ENCODE results near the gene C17orf97.

- PRO-cap = no peak
Observed at GRCh38 chr17:266046-266560, 84.7 kb upstream of the DOC2B start.

DNA sequence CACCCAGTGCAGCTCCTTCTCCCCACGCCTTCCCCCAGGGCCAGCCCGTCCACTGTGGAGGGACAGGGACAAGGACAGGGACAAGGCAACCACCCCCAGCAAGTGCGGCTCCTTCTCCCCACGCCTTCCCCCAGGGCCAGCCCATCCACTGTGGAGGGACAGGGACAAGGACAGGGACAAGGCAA lies 18.1 kb downstream of the RPH3AL start:
- PRO-cap = no peak

DNA sequence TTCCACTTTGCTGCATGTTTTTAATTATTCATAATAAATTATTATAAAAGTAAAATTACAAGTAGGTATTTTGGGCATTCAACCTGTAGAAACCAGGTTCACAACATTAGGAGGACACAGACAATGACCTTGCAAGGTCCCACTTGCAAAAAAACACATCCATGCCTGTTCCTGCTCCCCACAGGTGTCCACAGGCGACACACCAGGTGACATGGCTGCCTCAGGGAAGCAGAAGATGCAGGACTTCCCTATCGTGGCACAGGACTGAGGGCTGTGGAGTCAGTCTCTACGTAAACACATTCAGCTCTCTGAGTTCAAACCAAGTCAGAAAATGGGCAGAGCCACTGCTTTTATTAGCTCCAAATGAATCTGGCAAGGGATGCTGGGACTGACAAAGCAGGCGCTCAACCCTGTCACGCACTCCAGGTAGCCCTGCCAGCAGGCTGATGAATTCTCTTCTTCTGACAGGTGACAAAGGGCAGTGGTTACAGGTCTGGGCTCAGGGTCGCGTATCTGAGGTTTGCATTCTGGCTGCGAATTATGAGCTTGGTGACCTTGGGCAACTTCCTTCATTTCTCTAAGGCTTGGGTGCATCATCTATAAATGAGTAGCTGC lies 9.5 kb downstream of the RPH3AL start:
- PRO-cap = no peak

DNA sequence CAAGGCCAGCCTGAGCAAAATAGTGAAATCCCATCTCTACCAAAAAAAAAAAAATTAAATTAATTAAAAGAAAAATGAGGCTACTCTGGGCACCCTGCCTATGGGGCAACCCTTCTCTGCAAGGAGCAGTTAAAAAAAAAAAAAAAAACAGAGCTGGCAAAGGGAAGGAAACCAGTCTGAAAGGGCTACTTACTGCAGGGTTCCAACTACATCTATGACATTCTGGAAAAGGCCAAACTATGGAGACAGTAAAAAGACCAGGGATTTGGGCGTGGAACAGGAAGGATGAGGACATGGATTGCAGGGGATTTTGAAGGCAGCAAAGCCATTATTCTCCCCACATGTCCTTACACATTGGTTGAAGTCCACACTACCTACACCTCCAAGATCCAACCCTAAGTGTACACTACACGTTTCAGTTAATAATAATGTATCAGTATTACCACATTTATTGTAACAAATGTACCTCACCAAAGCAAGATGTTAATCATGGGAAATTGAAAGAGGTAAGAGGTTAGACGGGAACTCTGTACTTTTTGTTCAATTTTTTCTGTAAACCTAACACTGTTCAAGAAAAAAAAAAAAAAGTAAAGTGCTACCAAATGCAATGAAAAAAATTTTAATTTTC lies 4.5 kb downstream of the RPH3AL start:
- PRO-cap = no peak

DNA sequence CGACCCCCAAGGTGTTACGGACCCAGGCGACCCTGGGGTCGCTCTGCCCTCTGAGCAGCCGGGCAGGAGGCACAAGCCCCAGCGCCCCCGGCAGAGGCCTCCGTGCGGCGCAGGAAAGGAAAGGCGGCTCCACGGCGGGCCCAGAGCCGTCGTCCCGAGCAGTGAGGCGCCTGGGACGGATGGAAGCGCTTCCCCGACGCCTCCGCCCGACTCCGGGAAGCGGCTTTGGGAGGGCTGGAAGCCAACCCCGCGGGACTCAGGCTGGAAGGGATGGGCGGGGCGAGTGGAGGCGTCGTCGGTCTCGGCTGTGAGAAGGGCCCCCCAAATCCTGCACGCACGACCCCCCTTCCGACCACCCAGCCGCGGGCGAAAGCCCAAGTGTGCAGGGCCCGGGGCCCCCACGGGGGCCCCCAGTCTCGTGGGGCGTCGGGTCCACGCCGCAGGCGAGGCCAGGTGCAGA lies 24.8 kb upstream of the C17orf97 start:
- PRO-cap = unidirectional peak, plus-strand start at position 142 of the sequence; bidirectional peak, plus-strand start outside the sequence, minus-strand start at position 227 of the sequence

- PRO-cap = bidirectional peak, plus-strand start at chr17:410393, minus-strand start at chr17:409991; unidirectional peak, plus-strand start at chr17:410460
Observed at GRCh38 chr17:409705-410835, at the start of gene C17orf97. TSS of gene C17orf97 (plus strand) at chr17:410325.

DNA sequence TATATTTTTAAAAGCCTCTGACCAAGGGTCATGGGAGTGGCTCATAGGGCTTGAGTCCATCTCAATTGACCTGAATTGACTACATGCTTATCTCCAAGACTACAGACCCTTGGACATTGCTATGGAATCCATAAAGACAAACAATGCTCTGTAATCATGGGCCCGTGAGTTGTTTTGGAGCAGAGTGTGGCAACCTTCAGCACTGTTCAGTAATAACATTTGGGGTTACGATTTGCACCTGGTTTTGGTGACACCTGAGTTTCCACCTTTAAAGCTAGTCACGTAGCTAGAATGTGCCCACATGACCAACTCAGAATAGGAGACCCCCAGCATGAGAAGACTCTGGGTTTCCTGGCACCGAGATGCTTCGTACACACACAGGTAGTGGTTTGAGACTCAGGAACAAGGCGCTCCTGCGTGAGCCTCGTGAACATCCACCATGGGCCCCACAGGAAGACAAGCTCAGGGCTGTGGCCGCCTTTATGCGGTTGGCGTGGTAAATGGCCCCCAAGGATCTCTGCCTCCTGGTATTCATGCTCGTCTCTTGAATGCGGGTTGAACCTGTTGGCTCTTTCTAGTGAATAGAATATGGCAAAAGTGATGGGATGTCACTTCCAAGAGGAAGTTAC lies 9.1 kb downstream of the C17orf97 start:
- PRO-cap = no peak

GRCh38 chr17:489113-489721 lies 79.1 kb downstream of the C17orf97 start:
- PRO-cap = no peak

GRCh38 chr17:601692-602375 lies 112.8 kb downstream of the VPS53 start:
- PRO-cap = no peak

DNA sequence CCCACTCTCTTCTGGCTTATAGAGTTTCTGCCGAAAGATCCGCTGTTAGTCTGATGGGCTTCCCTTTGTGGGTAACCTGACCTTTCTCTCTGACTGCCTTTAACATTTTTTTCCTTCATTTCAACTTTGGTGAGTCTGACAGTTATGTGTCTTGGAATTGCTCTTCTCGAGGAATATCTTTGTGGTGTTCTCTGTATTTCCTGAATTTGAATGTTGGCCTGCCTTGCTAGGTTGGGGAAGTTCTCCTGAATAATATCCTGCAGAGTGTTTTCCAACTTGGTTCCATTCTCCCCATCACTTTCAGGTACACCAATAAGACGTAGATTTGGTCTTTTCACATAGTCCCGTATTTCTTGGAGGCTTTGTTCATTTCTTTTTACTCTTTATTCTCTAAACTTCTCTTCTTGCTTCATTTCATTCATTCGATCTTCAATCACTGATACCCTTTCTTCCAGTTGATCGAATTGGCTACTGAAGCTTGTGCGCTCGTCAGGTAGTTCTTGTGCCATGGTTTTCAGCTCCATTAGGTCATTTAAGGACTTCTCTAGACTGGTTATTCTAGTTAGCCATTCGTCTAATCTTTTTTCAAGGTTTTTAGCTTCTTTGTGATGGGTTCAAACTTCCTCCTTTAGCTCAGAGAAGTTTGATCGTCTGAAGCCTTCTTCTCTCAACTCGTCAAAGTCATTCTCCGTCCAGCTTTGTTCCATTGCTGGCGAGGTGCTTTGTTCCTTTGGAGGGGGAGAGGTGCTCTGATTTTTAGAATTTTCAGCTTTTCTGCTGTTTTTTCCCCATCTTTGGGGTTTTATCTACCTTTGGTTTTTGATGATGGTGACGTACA lies 75.7 kb downstream of the VPS53 start:
- PRO-cap = no peak

DNA sequence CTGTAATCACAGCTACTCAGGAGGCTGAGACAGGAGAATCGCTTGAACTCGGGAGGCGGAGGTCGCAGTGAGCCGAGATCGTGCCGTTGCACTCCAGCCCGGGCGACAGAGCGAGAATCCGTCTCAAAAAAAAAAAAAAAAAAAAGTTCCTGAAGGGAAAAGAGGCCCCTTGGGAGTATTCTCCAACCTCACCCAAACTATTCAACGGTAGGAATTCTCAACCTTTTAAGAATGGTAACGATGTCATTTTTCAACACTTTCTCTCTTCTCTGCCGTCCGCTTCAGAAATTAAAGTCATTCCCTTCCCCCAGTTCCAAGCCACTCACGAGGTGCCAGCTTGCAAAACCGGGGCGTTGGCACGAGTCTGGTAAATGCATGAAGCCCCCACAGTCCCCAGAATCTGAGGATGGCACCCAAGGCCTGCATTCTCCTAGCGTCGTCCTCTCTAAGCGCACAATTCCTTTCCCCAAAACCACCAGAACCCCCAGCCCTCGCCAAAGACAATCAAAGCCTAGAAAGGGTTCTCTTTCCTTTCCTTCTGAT lies 648 bp downstream of the VPS53 start:
- PRO-cap = no peak

- PRO-cap = no peak
Observed at GRCh38 chr17:879473-880073, 97.4 kb downstream of the MRM3 start.

- PRO-cap = no peak
Observed at GRCh38 chr17:890880-891523, 88.6 kb downstream of the NXN start.

DNA sequence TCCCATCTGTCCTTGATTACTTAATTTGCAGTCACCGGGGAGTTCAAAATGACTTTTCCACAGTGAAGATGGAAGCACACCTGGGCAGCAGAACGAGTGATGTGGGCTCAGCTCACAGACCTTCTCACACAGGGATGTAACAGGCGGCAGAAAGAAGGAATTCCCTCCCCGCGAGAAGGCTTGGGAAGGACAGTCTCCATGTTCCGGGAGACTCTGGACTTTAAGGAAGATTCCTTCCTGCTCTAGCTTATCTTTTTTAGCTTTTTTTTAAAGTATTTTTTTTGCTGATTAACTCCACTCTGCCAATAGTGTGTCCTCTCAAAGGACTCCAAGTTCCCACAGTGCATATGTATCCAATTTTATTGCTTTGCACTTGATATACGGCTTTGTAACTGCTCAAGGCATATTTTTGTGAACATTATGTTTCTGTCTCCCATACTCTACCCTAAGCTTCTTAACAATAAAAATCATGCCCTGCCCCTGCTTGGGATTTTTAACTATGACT lies 68.8 kb downstream of the NXN start:
- PRO-cap = no peak

- PRO-cap = no peak
Observed at GRCh38 chr17:915487-916623, 63.7 kb downstream of the NXN start.

DNA sequence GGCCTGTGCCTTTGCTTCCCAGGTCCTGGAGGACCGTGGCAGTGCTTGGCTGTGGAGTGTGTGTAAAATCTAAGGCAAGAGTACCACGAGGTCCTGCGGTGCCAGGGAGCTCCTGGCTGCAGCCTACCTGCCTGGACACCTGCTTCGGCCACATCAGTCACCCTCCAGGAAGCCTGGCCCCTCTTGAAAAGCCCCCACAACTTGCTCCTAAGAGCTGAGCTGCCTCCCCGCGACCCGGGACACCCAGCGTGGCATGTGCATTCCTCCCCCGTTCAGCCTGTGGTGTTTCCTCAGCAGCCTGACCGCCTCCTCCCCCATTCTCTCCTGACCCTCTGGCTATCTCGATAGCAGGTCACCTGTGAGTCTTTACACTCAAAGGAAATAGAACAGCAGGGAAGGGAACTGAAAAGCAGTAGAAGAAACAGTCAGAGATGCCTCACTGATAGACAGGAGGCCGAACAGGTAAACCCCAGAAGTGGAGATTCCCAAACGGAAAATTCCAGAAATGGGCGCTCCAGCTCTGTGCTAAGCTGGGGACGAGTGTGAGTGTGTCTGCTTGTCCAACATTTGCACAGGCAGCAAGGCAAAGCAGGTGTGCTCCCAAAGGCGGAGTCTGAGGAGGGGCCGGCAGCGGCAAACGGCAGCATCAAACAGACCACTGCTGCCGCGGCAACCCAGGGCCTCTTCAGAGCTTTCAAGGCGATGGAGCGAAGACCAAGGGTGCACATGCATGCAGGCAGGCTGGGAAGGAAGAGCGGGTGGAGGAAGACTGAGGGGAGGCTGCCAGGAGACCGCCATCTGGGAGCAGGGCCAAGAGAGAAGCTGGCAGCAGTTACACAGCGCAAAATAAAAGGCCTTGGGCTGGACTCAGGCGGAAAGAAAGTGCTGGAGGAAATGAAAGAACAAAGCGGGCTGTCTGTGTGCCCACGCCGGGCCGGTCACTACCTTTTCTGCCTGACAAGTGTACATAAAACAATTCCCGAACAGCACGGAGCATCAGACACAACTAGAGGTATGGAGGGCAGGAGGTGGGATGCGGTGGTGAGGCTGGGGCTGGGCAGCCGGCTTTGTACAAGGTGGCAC lies 8.3 kb downstream of the TIMM22 start:
- PRO-cap = no peak

- PRO-cap = no peak
Observed at GRCh38 chr17:1055547-1056247, 58.8 kb downstream of the TIMM22 start.

GRCh38 chr17:1110581-1111222 lies 69.1 kb downstream of the ABR start:
- PRO-cap = no peak

GRCh38 chr17:1169023-1169471 lies 10.7 kb downstream of the ABR start:
- PRO-cap = no peak

DNA sequence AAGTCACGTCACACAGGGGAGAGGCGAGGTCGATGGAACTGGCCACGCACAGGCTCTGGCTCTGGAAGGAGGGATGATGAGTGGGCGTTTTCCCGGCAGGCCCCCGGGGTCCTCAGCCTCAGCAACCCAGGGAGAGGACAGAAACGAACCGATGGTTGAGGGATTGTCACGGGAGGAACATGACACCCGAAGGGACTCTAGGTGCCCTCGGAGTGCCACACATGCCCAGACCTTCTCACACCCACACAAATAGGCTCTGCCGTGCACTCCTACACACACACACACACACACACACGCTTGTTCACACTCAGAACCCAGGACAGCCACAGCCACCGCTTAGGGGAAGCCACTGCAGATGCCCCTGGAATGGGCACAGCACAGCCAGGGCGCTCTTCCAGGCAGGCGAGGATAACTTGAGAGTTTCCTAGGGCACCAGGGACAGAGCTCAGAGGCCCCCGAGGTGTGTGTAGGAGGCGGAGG lies 20.8 kb downstream of the TRARG1 start:
- PRO-cap = no peak